ENCODE measurements around the genes NOS3, SMARCD3 and RHEB.

DNA sequence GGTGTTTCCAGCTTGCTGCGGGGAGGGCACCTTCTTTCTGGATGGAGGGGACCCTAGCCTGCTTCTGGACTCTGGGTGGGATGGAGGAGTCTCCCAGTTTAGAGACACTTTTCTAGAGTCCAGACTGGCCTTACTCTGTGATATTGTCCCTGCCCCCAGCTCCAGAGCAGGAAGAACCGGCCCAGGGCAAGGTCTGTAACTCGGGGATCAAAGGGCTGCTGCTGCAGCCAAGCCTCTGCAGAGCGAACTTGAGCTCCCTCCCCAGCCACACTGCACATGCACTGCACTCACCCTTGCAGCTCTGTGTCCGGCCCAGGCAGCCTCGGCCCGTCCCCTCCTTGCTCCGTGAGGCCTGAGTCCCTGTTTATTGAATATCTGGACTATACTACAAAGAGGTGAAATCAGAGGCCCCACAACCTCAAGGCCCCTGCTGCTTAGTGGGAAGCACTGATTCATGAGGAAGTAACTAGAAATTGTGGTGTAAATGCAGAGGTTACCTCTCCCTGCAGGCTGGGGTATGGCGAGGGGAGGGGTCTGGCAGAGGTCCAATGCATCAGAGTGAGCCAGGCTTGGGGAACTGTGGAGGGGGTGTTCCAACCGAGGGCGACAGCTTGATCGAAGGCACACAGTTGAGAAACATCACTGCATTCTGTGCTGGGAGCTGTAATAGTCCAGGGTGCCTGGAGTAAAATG lies 48.9 kb downstream of the AOC1 start:
- PRO-cap: no peak

- PRO-cap: no peak
These were observed 13.5 kb downstream of the KCNH2 start for GRCh38 chr7:150964427-150965195.

- PRO-cap: no peak
These were observed 12.9 kb downstream of the KCNH2 start for GRCh38 chr7:150965196-150965568.

GRCh38 chr7:150988377-150989352 lies 2.2 kb upstream of the NOS3 start:
- PRO-cap: no peak

DNA sequence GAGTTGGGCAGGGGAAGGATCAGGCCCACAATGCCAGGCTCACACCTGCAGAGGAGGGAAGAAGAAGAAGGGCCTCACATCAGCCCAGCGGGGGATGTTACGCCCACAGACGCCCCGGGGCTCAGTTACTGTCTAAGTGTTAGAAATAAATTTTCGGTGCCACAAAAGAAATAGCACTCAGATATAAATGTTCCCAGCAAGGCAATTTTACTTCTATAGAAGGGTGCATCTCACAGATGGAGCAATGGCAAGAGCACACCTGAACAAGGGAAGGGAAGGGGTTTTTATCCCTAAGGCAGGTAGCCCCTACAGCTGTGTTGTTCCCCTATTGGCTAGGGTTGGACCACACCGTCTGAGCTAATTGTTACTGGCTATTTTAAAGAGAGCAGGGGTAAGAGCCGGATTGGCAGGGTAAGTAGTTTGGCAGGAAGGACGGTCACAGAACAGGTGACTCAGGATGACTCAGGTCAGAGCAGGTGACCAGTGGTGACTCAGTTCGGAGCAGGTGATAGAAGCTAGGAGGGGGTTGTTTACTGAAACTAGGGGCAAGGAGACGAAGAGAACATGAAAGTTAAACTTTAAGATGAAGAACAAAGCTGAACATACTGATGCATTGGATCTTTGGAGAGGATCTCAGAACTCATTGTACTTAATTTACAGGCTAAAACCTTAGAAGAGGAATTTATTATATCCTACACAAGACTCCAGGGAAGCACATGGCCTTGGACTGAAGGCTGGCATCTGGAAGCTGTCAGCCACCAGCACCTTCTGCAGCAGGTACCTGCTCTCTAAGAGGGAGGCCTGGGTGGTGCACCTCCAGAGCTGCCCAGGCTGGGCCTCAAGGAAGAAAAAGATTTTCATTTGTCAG lies at the start of gene NOS3:
NOS3 (plus strand) TSS at position 494 of the 868 bp plus-strand sequence.
- PRO-cap: no peak

GRCh38 chr7:151016637-151016930 lies 7.7 kb downstream of the ATG9B start:
- PRO-cap: no peak

DNA sequence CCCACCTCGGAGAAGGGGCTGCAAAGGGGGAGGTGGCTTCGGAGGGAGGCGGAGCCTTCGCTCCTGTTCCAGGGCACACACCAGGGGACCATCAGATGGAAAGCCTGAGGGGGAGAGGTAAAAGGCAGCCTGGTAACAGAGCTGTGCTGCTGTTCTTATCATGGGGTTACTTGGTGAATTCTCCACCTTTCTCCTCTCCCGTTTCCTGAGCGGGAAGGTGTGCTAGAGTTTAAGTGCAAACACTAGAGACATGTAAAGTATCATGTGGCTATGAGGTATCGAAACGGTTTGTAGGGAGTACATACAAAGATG lies 1.7 kb downstream of the FASTK start:
- PRO-cap: no peak

- PRO-cap: no peak
These were observed 1.1 kb upstream of the FASTK start for GRCh38 chr7:151081789-151082099.

- PRO-cap: no peak
These were observed 6.0 kb downstream of the AGAP3 start for GRCh38 chr7:151092231-151092750.

DNA sequence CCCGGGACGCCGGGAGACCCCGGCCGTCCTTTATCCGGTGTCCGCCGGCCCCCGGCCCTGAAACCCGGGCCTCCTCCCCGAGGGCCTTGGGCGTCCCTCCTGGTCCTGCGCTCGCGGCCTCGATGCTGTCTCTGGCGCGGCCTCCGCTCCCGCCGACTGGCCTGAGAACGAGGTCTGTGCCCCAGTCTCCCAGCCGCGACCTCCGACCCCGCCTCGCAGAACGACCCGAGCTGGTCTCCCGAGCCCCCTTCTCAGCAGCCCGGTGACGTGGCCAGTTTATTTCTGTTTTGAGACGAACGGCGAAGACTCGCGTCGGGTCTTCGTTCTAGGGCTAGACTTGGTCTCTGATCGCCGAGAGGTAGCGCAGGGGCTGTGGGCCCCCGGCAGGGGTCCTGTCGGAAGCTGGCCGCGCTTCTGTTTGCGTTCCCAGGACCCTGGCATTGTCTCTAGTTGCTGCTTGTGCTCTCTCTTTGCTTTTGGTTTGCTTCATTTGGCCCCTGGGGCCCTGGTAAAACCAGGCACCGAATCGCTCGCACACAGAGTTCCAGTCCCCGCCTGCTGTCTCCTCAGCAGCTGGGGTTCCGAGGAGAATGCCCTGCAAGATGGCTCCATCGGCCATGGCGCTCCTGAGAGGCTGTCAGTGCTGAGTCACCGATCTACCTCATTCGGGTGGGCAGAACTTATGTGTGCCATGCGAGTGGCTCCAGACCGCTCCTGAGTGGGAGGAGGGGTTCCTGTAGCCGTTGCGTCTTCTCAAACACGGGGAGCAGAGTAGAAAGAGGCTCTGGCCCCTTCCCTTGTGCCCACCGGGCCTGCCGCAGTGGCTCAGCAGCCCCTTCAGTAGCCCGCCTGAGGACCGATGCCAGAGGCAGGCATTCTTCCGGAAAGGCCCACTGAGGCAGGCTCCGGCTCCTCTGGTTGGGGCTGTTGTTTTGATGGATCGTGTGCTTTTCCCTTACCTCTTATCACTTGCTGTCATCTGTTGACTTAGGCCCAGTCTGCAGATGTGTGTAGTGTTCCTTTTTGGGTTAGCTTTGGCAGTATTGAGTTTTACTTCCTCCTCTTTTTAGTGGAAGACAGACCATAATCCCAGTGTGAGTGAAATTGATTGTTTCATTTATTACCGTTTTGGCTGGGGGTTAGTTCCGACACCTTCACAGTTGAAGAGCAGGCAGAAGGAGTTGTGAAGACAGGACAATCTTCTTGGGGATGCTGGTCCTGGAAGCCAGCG lies 775 bp downstream of the CHPF2 start:
- PRO-cap: unidirectional peak, minus-strand start at position 592 of the sequence

GRCh38 chr7:151238611-151239283 lies 6.5 kb downstream of the CHPF2 start:
- PRO-cap: no peak

DNA sequence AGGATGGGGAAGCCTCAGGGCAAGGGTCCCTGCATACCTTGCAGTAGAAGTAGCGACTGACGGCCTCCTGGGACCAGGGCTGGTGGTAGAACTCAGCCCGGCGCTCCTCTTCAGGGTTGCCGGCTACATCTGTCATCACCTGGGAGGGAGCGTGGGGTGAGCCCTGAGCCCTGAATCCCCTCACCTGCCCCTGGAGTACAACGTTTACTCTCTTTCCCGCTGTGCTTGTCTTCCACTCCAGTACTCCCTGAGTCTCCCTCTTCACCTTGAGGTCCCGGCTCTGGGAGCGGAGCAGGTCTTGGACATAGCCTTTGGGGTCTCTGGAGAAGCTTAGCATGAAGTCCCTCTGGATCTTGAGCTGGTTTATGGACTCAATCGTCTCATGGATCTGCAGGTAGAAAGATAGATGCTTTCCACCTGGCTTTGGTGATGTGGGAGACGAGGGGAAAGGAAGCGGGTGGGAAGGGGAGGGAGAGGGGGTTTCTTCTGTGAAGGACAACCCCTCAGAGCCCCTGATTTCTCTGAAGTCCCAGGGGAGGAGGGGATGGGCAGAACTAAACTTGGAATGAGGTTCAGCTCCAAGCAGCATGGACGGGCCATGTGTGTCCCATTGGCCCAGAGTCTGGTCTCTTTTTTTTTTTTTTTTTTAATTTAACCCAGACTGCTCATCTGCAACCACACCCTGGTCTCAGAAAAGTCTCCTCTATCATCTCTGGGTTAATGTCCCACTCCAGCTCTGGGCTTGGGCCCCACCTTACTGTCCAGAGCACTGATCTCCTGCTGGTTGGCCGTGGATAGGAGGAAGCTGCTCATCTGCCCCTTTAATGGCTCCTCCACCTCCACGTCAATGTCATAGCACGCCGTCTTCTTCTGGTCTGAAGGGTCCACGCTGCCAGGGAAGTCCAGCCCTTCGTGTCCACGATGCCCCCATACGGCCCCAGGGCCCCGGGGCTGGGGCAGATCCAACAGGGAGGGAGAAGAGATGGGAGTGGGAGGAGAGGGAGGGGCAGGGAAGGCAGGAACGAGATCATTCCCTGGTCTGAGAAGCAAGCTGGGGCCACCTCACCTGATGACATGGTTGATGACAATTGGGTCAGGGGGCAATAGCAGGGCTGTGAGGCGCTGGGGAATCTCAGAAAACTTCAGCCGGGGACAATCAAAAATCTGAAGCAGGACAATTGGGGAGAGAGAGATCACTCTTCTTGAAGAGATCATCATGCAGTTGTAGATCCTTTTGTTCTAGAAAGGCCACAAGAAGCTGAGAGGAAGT lies 7.5 kb downstream of the CHPF2 start:
- PRO-cap: no peak

GRCh38 chr7:151248494-151249014 lies at the start of gene SMARCD3:
Gene SMARCD3, minus strand, starts transcription at chr7:151248694.
- PRO-cap: no peak

DNA sequence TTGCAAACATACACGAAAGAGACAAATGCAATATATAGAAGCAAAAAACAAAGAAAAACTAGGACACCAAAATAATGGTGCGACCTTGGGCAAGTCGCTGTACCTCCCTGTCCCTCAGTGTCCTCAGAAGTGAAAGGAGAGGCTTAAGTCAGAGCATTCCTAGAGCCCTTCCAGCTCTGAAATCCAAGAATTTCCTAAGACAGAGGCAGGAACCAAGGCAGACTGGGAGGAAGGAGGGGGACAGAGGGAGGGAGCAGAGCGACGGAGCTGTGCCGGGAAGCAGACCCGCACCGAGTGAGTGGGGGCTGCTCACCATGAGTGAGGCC lies 4.4 kb upstream of the SMARCD3 start:
- PRO-cap: no peak

- PRO-cap: no peak
These were observed 38.2 kb upstream of the NUB1 start for GRCh38 chr7:151303342-151303827.

GRCh38 chr7:151339969-151340575 lies 1.5 kb upstream of the NUB1 start:
- PRO-cap: no peak

DNA sequence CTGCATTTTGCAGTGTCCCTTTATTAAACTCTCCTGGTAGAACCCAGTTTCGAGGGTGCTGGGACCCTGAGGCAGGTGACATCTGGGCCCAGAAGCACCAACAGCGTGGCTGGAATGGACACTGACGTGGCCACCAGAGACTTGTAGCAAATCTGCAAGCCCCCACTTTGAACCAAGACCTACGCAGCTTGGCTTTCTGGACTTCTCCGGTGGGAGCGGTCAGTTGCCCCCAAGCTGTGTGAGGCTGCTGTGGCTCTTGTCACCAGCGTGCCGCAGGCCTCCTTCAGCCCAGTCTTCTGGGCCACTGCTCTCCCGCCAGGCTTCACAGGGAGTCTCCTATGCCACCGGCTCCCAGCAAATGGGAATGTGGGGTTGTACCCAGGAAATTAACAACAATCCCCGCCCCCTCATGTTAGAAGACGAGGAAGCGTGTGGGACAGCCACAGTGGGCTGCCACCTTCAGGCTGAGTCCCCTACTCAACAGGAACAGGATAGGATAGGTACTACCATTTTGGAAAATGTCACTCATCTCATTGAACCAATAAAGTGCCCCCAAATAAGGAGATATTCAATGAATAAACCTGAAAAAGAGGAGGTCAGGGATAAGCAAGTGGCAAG lies 4.3 kb downstream of the WDR86 start:
- PRO-cap: no peak

- PRO-cap: unidirectional peak, plus-strand start at chr7:151518314; bidirectional peak, plus-strand start at chr7:151518552, minus-strand start at chr7:151518434
These were observed 1.5 kb downstream of the RHEB start for GRCh38 chr7:151518000-151518731.

- PRO-cap: bidirectional peak, plus-strand start at chr7:151520265, minus-strand start at chr7:151520096; unidirectional peak, plus-strand start at chr7:151520477
These were observed at the start of gene RHEB for GRCh38 chr7:151519823-151520730. Gene RHEB, minus strand, starts transcription at chr7:151519895.

- PRO-cap: unidirectional peak, minus-strand start at chr7:151633111; unidirectional peak, minus-strand start at chr7:151633150
These were observed 113.3 kb upstream of the RHEB start for GRCh38 chr7:151632801-151633559.

Data from left colon (tissue), 1 donor.